Skeletal muscle satellite cell (primary cell): ENCODE measurements around the genes SLC6A3 and IRX1.

DNA sequence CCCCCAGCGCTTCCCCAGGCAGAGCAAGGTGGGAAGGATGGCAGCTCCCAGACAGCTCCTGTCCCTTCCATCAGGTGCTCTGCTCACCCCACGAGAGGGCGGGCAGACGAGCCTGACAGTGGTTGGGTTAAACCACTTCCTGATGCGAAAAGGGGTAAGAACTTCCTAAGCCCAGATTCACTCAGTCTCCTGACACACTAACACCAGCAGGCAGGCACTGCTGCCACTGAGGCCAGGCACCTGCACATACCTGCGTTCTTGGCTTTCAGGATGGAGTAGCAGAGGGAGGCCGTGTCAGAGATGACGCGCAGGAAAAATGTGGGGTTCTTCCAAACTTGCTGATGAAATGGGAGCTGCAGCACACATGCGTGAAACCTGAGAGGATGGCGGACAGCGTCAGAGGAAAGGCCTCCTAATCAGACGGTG lies 29.9 kb downstream of the SLC6A18 start:
- CAGE, long polyA plus RNA, result no peak

DNA sequence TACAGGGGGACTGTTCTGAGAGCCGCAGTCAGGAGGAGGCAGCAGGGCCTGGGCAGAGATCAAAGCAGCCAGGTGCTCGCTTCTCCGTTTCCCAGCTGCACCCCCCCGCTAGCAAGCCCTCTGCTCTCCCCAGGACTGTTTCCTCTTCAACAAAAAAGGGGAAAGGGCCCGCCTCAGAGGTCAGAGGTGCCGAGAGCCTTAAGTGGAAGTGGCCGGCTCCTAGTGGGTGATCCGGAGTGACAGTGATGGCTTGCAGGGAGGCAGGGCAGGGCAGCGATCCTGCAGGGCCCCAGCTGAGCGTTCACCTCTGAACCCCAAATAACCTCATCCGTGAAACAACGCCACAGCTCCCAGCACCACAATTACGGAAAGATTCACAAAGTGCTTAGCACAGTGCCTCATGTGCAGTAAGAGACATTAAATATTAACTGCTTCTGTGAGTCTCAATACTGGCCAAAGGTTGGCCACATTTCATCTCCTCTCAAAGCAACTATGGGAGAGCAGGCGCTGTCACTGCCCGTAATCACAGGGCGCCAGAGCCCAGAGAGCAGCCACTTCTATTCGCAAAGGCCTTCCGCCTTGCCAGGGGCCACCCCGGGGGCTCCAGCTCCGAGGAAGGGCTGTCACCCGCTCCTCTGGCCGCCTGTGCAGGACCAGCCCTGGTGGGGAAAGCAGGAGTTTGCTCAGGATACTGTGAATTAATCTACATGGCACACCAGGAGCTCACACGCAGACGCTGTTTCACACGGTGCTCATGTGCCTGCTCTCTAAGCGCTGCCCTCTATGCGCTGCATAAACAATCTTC lies 7.9 kb downstream of the CLPTM1L start:
- CAGE, long polyA plus RNA, result no peak

- CAGE, long polyA plus RNA, result no peak
Measured at GRCh38 chr5:1445307-1445694, at the start of gene SLC6A3. SLC6A3 (minus strand) TSS chr5:1445440.

DNA sequence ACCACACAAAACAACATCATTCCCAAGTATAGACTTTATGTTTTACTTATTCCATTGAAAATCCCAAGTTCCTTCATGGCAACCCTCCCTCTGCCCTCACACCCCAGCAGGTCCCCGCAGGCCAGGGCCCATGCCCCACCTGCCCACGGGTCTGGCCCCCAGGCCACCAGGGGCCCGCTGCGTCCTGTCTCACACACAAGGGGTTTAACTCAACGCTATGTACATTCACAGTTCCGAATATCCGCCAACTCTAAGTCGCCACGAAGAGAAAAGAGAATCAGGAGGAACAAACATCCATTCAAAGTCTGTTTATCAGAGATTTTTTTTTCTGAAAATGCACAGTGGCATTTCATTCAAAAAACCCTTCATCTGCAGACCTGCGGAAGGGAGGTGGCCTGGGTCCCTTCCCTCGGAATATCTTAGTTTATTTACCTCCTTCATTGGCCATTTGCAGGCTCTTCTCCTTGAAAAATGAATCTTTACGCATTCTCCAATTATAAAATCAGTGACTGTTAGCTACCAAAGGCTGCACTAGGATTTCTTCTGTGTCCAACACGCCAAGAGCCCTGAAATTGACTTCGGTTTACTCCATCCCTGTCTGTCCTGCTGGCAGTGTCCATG lies 16.3 kb upstream of the SLC6A3 start:
- CAGE, long polyA plus RNA, result no peak

DNA sequence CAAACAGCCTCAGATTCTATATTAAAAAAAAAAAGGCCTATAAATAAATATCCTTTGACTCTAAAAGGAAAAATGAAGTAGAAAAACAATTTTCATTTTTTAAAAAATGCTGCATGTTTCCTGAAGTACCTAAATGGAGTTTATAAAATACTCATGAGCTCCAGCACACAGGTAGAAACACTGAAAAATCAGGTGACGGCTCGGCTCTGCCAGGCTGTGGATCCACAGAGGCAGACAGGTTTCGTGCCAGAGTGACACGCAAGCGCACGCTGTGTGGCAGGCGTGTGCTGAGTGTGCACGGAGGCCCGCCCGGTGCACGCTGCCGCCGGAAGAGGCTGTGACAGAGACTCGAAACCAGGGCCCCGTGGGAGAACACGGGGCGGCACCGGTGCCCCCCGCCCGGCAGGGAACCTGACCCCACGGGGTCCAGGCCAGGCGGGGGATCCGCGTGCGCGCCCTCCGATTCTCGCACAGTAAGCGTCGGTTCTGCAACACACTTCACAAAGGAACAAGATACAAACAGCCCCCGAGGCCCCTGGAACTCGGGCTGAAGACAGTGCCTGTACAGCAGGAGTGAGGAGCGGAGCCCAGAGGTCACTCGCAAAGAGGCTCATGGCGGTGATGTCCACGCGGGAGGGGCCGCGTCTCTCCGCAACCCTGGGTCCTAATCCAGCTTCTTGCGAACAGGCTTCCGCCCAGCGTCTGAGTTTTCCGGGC lies 17.9 kb upstream of the SLC6A3 start:
- CAGE, long polyA plus RNA, result no peak

DNA sequence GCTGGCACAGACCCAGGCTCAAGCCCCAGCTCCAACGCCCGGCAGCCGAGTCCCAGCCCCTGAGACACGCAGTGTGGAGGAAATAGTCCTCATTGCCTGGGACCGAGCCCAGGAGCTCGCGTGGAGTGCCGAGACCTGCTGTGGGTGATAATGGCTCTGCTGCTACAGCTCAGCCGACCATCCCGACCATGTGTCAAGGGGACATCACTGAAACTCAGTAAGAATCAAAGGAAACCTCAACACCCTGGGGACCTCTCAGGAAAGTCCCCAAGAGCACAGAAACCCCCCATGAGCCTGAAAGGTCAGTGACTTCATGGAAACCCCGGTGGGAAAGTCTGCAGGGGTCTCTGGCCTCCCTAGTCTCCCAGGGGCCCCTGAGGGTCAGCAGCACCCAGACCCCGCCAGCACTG lies 38.8 kb downstream of the LPCAT1 start:
- CAGE, long polyA plus RNA, result no peak

- CAGE, long polyA plus RNA, result no peak
Measured at GRCh38 chr5:1489357-1489845, 34.4 kb downstream of the LPCAT1 start.

DNA sequence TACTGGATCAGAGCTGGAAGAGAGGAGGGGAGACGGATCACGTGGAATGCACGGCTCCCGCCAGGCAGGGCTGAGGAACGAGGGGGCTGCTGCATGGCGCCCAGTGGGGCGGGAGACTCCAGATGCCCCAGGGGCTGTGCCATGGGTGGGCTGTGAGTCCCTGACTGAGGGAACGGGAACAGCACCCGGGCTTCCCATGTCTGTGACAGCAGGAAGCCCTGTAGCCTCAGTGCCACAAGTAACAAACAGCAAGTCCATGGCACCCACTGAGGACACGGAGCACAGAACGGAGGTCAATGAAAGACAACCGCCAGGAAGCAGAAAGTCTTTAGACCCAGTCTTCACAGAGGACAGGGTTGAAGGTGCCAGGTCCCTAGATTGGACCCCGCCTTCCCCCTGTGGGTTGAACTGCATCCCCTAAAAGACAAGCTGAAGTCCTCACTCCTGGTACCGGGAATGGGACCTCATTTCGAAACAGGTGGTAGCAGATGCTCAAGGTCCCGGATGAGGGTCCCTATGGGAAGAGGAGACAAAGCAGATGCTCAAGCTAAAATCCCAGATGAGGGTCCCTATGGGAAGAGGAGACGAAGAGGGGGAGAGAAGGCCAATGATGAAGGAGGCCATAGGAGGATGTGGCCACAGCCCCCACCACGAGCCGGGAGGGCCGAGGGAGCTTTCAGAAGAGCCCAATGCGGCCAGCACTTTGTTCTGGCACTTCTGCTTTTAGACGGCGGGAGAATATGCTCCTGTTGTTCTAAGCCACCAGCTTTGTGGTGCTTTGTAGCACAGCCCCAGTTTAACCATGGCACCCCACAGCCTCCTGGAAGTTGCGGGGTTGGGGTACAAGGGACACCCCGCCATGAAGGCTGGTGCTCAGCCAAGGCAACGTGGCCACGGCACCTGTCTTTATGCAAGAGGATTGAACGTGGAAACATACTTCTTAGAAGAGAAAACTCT lies 33.6 kb downstream of the LPCAT1 start:
- CAGE, long polyA plus RNA, result no peak

GRCh38 chr5:1513848-1514431 lies 9.8 kb downstream of the LPCAT1 start:
- CAGE, long polyA plus RNA, result no peak

- CAGE, long polyA plus RNA, result no peak
Measured at GRCh38 chr5:1522728-1523432, 880 bp downstream of the LPCAT1 start.

- CAGE, long polyA plus RNA, result no peak
Measured at GRCh38 chr5:1641376-1641883, 117.7 kb upstream of the LPCAT1 start.

GRCh38 chr5:1666982-1668037 lies 132.3 kb downstream of the MRPL36 start:
- CAGE, long polyA plus RNA, result no peak

DNA sequence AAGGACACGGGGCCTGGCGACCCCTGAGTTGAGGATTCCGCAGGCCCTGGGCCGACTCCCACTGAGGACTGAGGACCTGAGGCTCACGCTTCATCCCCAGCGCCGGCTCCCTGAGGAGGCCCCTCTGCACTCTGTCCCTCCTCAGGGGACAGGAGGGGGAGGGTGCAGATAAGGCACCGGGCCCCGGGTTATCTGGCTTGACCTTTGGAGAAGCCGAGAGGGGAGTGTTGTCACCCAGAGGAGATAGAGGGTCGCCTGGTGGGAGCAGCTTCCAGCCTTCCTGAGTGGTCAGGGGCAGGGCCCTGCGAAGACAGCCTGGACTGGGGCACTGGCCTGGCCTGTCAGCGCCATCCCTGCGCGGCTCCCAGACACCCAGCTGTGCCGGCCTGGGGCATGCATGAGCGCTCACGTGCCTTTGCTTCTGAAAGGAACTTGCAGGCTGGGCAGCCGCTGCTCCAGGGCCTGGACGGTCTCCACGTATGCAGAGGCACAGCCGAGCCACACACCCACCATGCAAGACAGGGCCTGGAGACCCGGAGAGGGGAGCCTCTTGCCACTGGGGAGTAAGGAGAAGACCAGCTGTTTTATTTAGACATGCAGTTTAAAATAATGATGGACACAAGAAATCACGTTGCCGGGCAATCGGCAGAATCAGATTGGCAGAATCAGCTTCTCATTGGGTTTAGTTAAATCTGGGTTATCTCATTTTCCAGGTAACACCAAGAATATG lies 40.0 kb downstream of the NDUFS6 start:
- CAGE, long polyA plus RNA, result no peak

DNA sequence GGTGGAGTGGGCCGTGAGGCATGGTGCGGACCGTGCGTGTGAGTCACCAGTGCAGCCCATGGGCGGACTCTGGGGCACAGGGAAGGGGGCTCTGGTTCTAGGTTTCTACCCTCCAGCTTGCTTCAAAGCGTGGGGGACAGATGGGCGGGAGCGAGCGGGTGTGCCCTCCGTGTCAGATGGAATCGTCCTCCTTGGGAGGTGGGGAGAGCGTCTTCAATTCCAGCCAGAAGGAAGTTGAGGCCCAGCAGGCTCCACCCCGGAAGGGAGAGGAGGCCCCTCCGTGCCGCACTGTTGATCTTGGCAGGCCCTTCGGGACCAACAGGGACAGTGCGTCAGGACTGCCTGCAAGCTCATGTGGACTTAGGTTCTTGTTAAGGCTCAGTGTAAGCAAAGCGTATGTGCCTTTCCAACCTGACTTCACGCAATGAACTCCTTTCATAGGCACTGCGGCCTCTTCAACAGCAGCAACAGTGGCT lies 6.2 kb upstream of the IRX4 start:
- CAGE, long polyA plus RNA, result no peak

DNA sequence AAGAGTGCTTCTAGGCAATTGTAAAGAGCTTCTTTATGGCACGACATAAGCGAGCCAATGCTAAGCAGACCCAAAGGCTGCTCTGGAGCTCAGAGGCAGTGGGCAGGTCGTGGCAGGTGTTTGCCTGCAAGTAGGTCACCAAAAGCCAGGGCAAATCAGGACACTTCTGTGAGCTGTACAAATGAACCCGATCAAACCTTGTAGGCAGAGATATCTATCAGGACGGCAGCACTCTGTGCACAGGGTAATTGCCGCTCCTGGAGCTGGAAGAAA lies 75.9 kb downstream of the IRX2 start:
- CAGE, long polyA plus RNA, result no peak

GRCh38 chr5:3595507-3596331 lies at the start of gene IRX1:
IRX1 (plus strand) TSS chr5:3595832.
- CAGE, long polyA plus RNA, result no peak

GRCh38 chr5:3853434-3853840 lies 257.8 kb downstream of the IRX1 start:
- CAGE, long polyA plus RNA, result no peak

DNA sequence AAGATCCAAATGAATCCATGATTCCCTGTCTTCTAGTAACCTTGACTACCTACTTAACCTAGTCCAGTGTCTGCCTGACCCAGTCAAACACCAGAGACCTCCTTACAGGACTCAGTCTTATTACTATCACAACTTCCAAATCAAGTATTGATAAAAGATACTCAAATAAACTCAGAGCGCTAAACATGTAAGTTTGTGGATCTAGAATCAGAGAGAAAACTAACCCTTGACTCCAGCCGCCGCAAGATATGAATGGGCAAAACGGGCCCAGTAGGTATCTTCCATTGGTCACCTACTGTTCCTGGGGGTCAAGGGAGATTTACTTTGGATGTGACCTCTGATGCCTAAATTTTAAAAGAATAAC lies 374.4 kb upstream of the ADAMTS16 start:
- CAGE, long polyA plus RNA, result no peak

DNA sequence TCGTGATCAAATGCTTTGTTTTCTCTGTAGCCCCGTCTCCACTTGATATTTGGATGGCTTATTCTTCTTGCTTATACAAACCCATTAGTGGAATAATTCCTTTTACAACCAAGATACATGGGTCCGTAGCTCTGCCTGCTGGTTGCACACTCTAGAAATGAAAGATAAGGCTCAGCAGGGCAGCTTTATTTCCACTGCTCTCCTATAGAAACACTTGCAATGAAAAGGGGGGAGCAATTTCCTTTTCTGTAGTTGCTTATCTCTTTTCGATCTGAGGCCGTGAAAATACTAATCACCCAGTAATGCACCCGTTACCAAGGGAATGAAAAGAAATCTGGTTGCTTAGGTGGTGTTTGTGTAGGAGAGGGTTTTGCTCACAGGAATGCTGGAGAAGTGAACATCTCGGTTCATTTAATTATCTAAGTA lies 131.7 kb downstream of the ADAMTS16 start:
- CAGE, long polyA plus RNA, result no peak

- CAGE, long polyA plus RNA, result no peak
Measured at GRCh38 chr5:5421888-5422512, 477 bp upstream of the ICE1 start.